Measurements from ENCODE around the genes ZNF391, H2AC16 and H1-5.

DNA sequence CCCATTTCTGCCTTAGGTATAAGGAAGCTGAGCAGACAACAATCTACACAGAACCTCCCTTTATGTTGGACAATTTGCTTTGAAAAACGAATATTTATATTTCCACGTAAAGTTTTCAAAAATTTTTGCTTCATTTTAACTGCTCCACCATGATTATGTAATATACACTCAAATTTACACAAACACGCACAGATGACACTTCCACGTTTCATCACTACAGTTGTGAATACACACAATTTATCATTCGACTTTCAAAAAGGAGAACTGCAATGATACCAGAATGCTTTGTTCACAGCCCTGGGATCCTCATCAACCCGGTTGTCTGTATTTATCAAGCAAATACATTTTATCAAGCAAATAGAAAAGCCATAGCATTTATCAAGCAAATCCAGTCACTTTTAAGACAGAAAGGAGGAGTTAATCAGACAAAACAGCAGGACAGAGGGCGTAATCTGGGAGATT, 20.4 kb upstream of the ABT1 start:
- PRO-cap: no peak
- RAMPAGE, long total RNA, 2 experiments: no peak in any of the 2 experiments

DNA sequence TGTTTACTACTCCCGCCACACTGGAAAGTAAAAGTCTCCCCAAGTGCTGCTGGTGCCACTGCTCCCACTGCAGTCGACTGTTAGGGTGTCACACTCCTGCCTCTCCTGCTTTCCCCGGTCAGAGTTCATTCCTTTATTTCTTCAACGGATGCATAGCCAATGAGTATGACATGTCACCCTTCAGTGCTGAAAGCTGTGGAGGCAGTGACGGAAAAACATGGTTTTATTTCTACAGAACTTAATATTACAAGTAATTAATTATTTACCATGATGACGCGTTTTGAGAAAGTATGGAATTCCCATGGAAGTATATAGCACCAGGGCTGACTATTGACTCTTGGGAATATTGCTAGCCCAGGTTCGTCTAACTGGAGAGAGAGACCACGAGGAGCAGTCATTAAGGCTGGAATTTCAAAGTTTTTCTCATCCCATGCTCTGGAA, 40.4 kb downstream of the H2BC11 start:
- PRO-cap: no peak
- RAMPAGE, long total RNA, 2 experiments: no peak in any of the 2 experiments

DNA sequence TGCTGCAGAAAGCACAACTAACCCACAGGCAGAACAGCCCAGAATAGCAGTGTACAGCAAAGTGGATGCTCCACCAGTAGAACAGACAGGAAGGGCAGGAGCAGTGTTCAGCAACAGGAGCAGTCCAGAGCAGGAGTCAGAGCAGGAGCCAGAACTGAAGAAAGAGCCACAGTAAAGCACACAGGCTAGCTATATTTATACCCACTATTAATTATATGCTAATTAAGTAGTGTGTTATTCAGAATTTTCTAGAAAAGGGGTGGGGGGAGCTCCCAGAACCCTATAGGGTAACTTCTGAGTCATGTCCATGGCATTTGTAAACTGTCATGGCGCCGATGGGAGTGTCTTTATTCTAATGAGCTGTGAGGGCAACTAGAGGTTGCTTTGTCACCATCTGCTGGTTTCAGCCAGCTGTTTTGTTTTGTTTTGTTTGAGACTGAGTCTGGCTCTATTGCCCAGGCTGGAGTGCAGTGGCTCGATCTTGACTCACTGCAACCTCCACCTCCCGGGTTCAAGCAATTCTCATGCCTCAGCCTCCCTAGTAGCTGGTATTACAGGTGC, 17.5 kb downstream of the H2BC11 start:
- PRO-cap: no peak
- RAMPAGE, long total RNA, 2 experiments: no peak in any of the 2 experiments

DNA sequence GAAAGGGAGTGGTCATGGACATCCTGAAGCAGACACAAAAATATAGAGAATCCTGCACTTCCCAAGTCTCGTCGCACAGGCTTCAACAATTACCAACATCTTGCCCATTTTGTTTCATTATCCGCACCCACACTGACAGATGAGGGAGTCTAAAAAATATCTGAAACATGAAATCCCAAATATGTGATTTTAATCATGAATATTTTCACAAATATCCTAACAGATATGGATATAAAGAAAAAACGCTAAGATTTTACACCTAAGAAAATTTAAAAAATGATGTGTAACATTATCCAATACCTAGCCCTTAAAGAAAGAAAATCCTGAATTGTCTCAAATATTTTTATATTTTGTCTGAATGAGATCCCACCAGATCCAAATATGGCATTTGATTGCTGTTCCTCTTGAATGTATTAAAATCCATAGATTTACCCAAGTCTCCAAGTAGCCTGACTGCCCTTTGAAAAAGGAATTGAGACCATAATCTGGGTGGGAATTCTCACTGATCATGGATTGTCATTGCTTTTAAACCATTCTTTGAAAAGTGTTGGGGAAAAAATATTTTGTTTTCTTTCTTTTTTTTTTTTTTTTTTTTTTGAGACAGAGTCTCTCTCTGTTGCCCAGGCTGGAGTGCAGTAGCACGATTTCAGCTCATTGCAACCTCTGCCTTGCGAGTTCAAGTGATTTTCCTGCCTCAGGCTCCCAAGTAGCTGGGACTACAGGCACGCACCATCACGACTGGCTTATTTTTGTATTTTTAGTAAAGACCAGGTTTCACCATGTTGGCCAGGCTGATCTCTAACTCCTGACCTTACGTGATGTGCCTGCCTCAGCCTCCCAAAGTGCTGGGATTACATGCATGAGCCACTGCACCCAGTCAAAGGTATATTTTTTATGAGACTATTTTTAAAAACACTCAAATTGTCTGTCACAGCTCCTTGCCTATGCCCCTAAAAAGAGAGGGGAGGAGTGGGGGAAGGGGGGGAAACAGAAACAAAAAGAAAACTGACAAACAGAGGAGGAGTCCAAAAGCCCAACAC, 4.8 kb downstream of the H2BC11 start:
- PRO-cap: no peak
- RAMPAGE, long total RNA, 2 experiments: no peak in any of the 2 experiments

GRCh38 chr6:27138959-27139080, 262 bp upstream of the H4C9 start:
- PRO-cap: no peak
- RAMPAGE, long total RNA, 2 experiments: no peak in any of the 2 experiments

GRCh38 chr6:27145519-27146516, 837 bp downstream of the H2BC12 start:
- PRO-cap: bidirectional peak, plus-strand start at chr6:27146120, minus-strand start at chr6:27145978
- RAMPAGE, long total RNA, 2 experiments: no peak in any of the 2 experiments

DNA sequence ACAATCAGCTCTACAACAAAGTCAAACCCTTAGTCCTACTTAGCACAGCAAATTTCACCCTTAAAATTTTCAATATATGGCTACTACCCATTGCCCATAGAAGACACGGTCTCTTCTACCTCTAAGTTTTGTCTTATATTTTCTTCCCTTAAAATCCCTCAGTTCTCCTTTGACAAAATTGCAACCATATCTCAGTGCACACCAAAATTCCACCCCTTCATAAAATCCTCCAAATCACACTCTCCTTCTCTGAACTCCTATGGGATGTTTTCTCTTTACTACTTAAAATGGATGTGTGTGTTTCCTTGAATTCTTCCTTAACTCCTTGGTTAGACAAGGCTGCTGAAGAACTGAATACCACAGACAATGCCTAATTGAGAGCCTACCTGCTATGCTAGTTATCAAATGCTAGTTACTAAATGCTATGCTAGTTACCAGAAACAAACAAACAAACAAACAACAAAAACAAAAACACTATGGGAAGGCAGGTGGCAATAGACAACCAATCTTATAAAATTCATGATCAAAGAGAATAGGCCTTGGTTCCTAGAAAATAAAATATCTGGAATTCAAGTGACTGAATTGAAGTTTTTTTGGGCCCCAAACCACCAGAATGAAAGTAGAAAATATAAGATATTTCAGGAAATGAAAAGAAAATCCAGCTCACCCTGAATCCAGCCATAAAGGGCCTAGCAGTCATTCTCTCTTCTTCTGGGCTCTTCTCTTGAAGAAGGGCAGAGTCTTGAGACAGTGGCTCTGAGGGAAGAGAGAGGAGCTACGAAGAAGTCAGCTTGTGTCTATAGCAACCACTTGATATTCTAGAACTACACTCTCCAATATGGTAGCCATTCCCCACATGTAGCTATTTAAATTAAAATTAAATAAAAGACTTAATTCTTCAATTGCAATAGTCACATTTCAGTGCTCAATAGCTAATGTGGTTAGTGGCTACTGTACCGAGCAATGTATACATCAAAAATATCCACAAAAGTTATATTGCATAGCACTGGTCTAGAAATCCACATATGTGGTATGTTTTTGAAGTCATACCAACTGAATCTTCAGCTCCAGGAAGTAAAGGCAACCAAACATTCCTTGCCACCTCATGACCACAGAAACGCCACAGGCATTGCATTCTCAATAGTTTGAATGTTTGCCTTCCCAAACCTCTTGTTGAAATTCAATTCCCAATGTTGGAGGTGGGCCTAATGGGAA, 18.7 kb upstream of the ZNF391 start:
- PRO-cap: no peak
- RAMPAGE, long total RNA, 2 experiments: no peak in any of the 2 experiments

DNA sequence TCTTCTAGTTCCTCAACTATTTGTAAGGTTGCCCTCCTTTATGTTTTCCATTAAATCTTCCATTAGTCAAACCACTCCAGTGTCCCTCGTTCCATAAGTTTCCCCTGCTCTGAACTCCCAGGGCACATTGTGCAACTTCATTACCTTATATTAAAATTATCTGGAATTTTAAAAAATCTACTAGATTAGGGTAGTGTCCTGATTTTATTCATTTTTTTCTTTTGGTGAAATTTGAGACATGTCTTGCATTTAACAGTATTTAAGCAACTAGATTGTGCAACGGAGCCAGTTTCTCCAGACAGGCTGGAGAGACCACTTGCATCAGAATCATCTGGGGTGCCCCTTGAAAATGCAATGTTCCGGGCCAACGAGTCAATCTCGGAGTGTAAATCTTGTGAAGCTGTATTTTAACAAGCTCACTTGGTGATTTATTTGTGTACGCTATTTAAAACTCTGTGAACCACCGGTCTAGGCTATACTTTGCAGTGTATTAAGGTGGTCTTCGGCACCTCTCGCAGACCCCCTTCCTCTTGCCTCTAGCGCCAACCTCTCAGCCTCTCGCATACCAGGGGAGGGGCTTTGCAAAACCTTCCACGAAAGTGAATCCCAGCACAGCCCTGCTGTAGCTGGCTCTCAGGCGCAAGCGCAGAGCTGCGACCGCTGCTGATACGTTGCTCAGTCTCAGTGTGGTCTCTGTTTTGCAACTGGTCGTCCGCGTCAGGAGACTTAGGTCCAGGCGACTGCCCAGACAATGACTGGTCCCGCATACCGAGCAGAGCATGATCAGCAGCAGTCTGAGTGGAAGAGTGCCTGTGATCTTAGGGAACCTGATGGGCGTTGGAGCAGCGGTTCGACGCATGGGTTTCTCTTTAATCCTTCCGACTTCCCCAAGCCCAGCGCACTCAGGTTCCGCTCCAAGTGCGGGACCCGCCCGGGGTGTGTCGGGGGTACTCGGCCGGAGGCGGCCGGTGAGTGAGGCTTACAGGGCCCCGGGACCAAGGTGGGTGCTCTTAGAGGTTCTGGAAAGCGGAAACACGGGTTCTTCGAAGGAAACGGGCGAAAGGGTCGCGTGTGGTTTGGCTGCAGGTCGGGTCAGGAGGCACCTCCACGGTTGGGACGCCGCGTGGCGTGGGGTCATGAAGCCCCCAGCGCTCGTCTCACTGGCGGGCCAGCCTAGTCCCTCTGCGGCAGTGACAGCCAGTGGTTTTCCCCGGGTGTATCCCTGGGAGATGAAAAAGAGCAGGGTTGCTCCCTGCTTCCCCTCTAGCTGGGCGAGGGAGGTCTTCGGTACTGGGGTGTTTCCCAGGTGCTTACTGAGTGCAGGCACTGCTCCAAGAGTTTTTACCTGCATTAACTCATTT, at the start of gene ZNF391:
Gene ZNF391, plus strand, starts transcription at position 684 of the 1,361 bp plus-strand sequence.
- PRO-cap: unidirectional peak, plus-strand start at position 720 of the sequence; bidirectional peak, plus-strand start at position 747 of the sequence, minus-strand start at position 796 of the sequence; bidirectional peak, plus-strand start at position 953 of the sequence, minus-strand start at position 865 of the sequence
- RAMPAGE, long total RNA, 2 experiments: start-site peak on the plus strand in 1 of 2 experiments, centred at positions 711 to 933 of the sequence, 5 to 7 reads per replicate

- PRO-cap: no peak
- RAMPAGE, long total RNA, 2 experiments: no peak in any of the 2 experiments
These were observed 1.4 kb downstream of the ZNF184 start for GRCh38 chr6:27471466-27472019.

DNA sequence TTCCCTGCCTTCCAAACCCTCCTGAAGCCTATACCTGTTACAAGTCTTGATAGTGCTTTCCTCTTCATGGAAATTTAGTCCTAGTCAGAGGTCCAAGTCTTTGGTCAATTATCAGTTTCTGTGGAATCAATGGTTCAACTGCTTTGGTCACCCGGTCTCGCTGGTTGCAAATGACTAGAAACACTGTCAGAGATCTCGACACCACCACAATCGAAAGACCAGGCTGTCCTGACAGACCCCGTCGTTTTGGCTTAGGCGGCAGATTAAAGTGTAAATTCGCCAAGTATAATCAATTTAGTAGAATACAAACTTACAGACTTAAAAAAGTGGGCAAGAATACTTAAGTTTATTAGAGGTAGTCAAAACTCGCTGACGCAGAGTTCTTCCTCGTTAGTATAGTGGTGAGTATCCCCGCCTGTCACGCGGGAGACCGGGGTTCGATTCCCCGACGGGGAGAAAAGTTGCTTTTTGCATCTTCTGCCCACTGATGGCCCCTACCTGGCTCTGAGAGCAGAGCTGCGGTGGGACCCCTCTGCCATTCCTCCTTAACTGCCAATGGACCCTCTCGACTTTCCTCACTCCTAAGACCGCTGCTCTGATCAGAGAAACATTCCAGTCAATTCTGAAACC, 30.6 kb upstream of the ZNF184 start:
- PRO-cap: no peak
- RAMPAGE, long total RNA, 2 experiments: no peak in any of the 2 experiments

DNA sequence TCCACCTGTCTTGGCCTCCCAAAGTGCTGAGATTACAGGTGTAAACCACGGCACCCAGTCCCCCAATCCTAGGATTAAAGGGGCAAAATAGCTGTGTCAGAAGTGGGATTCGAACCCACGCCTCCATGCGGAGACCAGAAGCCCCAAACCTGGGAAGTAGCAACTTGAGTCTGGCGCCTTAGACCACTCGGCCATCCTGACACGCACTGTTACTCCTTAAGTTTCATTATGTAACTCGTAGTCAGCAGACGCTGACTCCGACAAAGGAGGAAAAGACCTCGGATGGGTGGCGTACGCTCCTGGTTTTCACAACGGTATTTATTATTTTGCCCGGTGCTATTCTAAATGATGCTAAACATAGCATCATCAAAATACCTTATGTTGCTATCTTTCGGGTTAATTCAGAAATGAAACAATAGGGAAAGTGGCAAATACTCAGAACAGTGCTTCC, 129.6 kb upstream of the ZNF184 start:
- PRO-cap: no peak
- RAMPAGE, long total RNA, 2 experiments: no peak in any of the 2 experiments

DNA sequence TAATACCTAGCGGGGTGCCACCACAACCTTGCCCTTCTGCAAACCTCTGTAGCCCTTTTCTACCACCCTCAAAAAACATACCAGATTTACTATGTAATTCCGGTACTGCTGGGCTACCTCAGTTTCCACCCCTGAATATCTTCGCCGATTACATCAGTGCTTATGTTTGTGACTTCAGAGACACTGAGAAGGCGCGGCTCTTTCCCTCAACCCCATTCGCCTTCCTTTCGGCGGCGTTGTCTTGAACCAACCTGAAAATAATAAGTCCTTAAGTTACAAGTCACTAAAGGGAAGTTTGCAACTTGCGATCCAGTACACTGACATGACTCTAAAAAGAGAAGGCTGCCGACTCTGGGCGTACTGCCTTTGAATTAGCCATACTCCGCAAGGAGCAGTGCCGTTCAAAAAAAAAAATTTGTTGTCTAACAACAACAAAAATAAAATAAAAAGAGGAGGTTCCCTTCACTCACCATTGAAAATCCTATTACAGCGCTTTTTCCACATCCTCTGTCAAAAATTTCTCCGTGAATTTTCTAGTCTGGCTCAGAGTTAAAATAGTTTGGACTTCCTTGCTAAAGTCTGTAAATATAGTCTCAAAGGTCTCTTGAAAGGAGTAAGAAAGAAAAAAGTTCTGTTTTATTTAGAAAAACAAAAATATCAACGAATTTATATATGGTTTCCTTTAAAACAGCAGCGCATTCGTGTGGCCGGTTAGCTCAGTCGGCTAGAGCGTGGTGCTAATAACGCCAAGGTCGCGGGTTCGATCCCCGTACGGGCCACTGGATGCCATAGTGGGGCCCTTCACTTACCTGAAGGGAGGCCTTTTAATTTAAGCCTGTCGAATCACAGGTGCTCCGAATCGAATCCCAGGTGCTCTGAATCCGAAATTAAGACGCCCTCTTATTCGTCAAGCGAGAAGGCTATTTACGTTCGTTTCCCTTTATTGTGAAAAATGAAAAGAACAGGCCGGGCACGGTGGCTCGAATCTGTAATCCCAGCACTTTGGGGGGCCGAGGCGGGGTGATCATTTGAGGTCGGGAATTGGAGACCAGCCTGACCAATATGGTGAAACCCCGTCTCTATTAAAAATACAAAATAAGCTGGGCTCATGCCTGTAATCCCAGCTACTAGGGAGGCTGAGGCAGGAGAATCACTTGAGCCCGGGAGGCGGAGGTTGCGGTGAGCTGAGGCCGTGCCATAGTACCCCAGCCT, 139.4 kb downstream of the H2BC13 start:
- PRO-cap: no peak
- RAMPAGE, long total RNA, 2 experiments: no peak in any of the 2 experiments

DNA sequence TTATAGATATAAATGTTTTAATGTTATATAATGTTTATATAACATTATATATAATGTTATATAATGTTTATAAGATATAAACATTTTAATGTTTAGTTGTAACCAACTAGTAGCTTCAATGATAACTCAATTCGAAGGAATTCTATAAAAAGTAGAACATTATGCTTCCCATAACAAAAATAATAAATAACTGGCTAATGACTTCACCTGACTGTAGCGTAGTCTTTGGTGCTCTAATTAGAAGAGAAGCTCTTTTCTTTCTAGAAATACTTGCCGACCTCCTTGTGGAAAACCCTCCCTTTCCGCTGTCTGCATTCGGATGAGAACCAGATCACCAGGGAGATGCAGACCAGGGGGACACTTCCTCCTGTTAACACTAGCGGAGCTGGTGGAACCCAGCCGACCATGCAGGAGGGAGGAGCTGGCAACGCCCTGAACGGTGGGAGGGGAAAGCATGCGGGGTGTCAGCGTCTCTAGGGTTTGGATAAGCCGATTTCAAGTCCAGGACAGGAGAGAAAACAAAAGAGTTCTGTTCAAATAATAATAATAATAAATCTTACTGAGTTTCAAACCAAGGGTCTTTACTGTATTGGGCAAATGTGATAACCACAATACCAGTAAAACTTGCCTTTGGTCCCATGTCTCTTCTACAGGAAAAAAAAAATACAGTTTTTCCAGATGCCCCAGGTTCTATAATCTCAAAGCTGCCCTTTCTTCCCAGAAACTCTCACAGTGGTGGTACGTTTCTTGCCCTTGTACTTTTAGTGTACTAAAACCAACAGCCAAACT, 53.7 kb downstream of the H2BC13 start:
- PRO-cap: no peak
- RAMPAGE, long total RNA, 2 experiments: no peak in any of the 2 experiments

DNA sequence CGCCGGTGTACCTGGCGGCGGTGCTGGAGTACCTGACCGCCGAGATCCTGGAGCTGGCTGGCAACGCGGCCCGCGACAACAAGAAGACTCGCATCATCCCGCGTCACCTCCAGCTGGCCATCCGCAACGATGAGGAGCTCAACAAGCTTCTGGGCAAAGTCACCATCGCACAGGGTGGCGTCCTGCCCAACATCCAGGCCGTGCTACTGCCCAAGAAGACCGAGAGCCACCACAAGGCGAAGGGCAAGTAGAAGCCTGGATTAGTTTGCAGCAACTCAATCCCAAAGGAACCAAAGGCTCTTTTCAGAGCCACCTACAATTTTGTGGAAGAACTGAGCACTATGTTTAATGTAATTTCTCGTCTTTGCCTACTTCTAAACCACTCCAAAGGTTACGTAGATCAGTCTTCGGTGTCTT, 387 bp downstream of the H2AC13 start:
- PRO-cap: no peak
- RAMPAGE, long total RNA, 2 experiments: no peak in any of the 2 experiments

DNA sequence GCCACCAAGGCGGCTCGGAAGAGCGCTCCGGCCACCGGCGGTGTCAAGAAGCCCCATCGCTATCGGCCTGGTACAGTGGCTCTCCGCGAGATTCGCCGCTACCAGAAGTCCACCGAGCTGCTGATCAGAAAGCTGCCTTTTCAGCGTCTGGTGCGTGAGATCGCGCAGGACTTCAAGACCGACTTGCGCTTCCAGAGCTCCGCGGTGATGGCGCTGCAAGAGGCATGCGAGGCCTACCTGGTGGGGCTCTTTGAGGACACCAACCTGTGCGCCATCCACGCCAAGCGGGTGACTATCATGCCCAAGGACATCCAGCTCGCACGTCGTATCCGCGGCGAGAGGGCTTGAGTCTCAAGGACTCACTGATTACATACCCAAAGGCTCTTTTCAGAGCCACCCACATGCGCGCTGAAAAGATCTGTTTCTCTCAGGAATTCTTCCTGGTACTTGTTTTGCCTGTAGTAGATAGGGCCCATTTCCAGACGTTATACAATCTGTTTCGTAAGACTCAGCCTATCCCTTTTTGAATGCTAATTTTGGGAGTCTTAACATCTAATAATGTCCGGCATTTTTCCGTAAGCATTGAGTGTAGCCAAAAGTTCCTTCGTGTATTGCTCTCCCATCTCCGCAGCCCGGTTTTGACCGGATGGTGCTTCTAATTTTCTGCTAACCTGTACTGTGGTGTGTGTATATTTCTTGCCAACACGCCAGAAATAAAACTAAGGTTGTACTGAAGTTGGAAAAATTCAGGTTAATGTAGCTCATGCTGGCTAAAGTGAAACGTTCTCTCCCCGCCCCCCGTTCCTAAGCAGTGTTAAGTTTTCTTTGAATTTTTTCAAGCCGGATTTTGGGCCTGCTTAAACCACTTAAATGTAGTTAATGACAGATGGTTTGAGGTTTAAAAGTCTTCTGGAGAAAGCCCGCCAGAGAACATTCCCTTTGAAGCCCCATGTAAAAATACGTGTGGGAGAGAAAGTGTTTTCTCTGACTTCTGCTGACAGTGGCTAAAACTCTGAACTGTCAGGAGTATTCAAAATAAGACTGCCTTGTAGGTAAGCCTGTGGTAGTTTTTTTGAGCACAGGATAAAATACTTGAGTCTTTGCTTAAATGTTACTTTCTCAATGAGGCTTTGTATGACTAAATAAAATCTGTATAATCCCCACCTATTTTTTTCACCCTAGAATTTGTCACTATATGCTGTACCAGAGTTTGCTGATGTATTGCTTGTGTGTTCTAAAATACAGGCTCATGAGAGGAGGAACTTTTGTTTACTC, 723 bp downstream of the H3C10 start:
- PRO-cap: no peak
- RAMPAGE, long total RNA, 2 experiments: no peak in any of the 2 experiments

DNA sequence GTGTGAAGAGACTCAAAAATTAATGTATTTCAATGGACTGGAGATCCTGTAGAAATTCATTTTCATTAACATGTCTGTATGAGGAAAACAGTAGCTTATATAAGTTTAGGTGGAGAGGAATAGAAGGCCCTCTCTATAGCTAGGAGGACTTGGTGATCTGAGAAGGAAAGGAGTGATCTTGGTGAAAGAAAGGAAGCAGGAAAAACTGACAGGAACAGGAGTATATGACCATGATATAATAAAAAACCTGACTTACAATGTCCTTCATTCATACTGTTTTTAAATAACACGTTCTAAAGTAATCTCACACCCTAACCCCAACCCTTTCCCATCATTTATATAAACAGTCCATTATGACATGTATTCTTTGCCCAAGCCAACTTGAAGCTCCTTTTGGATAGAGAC, 2.1 kb downstream of the H2AC15 start:
- PRO-cap: no peak
- RAMPAGE, long total RNA, 2 experiments: no peak in any of the 2 experiments

- PRO-cap: bidirectional peak, plus-strand start at chr6:27837218, minus-strand start at chr6:27837212
- RAMPAGE, long total RNA, 2 experiments: no peak in any of the 2 experiments
These were observed 1.2 kb downstream of the H2AC15 start for GRCh38 chr6:27836702-27837646.

DNA sequence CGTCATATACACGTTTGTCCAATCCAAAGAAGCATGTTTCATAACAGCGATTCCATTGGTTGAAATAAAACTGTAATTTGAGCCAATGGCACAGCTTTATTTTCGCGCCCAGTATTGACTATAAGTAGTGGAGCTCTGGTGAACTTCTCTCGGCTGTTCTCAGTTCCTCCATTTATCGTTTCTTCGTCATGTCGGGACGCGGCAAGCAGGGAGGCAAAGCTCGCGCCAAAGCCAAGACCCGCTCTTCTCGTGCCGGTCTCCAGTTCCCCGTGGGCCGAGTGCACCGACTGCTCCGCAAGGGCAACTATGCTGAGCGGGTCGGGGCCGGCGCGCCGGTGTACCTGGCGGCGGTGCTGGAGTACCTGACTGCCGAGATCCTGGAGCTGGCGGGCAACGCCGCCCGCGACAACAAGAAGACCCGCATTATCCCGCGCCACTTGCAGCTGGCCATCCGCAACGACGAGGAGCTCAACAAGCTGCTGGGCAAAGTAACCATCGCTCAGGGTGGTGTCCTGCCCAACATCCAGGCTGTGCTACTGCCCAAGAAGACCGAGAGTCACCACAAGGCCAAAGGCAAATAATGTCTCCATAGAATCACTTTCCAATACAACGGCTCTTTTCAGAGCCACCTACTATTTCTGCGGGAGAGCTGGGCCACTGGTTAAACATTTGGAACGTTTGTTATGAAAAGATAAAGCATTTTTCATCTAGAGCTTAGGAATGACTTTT, at the start of gene H2AC16:
Gene H2AC16, plus strand, starts transcription at position 151 of the 729 bp plus-strand sequence.
- PRO-cap: bidirectional peak, plus-strand start at position 127 of the sequence, minus-strand start outside the sequence
- RAMPAGE, long total RNA, 2 experiments: no peak in any of the 2 experiments

DNA sequence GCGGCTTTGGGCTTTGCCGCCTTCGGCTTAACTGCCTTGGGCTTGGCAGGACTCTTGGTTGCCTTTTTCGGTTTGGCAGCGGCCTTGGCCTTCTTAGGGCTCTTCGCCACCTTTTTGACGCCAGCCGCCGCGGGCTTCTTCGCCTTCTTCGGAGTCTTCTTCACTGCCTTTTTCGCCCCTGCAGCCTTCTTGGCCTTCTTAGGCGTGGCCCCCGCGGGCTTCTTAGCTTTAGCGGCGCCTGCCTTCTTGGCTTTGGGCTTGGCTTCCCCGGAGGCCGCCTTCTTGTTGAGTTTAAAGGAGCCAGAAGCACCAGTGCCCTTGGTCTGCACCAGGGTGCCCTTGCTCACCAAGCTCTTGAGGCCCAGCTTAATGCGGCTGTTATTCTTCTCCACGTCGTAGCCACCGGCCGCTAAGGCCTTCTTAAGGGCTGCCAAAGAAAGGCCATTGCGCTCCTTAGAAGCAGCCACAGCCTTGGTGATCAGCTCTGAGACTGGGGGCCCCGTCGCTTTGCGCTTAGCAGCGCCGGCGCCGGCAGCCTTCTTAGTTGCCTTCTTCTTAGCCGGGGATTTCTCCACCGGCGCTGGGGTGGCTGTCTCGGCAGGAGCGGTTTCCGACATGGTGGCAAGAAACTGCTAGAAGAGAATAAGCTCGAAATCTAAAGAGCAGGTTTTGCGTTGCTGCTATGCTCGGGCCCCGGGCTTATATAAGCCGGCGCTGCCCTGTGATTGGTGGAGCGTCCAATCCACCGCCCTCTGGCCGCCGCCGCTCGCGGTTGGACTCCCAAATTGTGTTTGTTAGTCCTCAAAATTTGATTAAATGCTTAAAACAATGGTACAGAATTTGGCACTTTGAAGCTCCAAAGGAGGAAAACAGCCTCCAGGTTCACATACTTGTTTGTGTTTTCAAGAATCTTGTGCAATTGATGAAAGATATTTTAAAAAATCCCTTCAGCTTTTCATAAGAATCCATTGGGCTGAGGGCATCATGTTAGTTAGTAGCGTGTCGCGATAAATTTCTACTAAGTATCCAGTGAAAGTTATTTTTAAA, at the start of gene H1-5:
Gene H1-5, minus strand, starts transcription at position 676 of the 1,047 bp plus-strand sequence.
- PRO-cap: no peak
- RAMPAGE, long total RNA, 2 experiments: no peak in any of the 2 experiments

GRCh38 chr6:27889572-27890318, 881 bp downstream of the H3C12 start:
- PRO-cap: no peak
- RAMPAGE, long total RNA, 2 experiments: no peak in any of the 2 experiments

Data from body of pancreas (tissue), 2 donors.